ENCODE measurements around a stretch of chr16.

DNA sequence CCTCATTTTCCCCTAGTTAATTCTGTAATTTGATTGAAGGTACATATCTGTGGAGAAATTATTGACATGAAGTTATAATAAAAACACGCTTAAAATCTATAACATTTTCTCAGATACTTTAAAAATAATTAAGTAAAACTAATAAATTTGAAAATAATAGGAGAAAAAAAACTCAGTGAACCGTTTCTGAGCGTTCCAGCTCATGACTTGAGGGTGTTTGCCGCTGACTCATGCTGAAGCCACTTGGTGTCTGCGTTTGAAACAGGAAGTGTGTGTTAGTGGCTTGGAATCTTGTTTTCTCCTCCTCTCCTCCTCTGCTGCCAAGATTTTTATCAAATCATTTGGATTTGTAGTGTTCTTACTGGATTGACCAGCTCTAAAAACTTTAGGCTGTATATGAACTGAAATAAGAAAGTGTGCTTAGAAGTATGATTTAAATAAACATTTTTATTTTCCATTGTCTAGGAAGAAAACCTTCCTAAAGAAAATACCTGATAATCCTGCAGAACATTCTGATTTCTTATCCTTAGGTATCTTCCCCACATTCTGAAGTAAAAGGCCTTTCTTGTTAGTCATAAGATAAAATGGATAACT, 30.7 kb downstream of the USP10 start:
- PRO-cap: unidirectional peak, minus-strand start at position 209 of the sequence

DNA sequence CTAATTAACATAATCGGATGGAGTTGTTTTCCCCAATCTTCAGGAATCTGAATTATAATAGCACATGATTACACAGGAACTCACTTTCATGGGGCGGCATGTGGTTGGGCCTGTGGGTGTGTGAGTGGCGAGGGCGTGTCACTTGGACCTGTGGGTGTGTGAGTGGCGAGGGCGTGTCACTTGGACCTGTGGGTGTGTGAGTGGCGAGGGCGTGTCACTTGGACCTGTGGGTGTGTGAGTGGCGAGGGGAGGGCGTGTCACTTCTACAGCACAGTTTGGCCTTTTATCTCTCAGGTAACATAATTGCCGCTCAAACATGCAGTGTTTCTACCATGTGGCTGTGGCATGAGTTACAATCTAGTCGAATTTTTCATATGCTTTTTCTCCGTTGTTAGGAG, 36.1 kb downstream of the USP10 start:
- PRO-cap: no peak

- PRO-cap: no peak
Measured at GRCh38 chr16:84759928-84760520, 59.8 kb upstream of the CRISPLD2 start.

- PRO-cap: no peak
Measured at GRCh38 chr16:84837681-84837979, 17.8 kb downstream of the CRISPLD2 start.

DNA sequence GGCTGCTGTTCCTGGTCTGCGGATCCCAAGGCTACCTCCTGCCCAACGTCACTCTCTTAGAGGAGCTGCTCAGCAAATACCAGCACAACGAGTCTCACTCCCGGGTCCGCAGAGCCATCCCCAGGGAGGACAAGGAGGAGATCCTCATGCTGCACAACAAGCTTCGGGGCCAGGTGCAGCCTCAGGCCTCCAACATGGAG, 18.6 kb downstream of the CRISPLD2 start:
- PRO-cap: unidirectional peak, plus-strand start at position 90 of the sequence

- PRO-cap: no peak
Measured at GRCh38 chr16:84900365-84900983, 80.7 kb downstream of the CRISPLD2 start.

DNA sequence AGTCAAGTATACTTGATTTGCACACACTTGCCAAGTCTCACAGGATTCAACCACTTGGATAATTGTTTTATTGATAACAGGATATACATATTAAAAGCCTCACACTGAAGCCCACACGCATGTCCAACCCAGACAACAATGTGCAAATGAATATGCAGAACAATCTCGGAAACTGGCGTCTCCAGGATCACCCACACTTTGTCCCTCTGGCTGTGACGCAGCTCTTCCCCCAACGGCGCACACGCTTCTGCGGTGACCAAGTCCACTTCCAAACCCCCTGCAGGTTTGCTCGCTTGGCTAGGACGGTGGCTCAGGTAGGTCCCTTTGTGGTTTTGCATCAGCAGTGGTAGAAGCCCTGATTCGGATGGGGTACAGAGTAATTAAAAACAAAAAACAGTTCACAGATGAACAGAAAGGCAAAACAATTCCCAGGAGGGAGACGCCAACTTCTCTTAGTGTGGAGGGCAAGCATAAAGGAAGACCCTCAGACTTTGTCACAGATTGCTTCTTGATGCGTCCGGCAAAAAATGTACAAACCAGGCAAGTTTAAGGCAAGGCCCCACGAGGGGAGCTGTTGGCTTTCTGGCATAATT, 36.7 kb downstream of the ZDHHC7 start:
- PRO-cap: no peak

DNA sequence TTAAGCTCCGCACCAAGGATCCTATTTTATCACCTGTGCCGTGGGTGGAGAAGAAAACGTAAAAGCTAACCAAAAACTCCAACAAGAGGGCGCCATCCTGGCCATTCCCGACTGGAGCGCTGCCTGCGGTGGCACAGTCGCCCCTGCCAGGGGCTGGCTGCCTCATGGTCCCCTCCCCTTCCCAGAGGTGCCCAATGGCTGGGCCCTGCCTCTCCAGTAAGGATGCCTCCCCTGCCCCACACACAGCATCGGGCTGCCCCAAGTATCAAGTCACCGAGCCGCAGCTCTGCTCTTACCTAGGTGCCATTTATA, 36.3 kb downstream of the ZDHHC7 start:
- PRO-cap: no peak

DNA sequence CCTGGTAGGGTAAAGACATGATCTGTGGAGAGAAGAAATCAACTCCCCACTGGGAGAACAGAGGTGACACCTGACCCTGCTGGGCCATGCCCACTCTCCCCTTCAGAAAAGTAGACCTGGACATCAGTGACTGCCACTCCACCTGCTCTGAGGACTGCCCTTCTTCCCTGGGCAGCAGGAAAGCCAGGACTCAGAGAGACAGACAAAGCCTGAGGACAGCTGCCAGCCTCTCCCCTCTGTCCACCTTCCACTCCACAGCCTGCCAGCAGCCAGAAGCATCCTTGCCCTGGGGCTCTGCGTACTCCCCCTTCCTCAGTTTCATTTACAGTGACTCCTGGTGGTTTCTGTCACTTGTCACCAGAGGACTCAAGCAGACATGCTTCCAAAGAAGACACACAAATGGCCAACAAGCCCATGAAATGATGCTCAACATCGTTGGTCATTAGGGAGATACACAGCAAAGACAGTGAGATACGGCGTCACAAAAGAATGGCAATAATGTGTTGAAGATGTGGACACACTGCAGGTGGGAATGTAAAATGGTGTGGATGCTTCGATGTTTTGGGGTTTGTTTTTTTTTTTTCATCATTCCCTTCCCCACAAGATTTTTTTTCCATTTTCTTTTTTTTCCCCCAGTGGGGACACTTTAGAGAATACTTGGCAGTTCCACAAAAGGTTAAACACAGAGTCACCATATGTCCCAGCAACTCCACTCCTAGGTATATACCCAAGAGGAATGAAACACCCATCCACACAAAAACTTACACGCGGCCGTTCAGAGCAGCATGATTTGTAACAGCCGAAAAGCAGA, 24.3 kb downstream of the ZDHHC7 start:
- PRO-cap: no peak

- PRO-cap: no peak
Measured at GRCh38 chr16:85003024-85003287, 8.4 kb downstream of the ZDHHC7 start.

- PRO-cap: no peak
Measured at GRCh38 chr16:85004245-85004903, 7.0 kb downstream of the ZDHHC7 start.

- PRO-cap: no peak
Measured at GRCh38 chr16:85072497-85073386, 39.5 kb downstream of the CIBAR2 start.

- PRO-cap: no peak
Measured at GRCh38 chr16:85167514-85168037, 55.3 kb upstream of the CIBAR2 start.

GRCh38 chr16:85168568-85169135, 56.4 kb upstream of the CIBAR2 start:
- PRO-cap: no peak

DNA sequence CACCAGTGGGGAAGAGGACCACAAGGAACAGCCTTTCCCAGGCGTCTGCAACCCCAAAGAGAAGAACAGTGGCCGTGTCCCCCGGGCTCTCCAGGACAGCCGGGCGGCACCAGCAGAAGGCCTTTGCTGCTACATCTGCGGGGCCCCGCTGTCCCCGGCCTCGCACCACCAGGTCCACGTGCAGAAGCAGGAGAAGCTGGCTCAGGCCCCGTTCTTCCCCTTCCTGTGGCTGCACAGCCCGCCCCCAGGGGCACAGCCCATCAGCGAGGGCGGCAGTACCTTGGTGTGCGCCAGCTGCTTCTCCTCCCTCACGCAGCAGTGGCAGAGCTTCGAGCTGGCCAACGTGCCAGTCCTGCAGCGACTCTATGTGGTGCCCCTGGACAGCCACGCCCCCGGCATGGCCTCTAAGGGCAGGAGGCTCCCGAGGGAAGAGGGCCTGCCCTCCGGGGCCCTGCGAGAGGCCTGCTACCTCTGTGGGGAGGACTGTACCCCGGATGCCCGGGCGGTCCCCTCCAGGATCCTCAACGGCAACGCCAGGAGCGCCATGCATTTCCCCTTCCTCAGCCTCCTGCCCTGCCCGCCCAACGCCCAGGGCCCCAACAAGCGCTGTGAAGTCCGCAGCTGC, 58.3 kb upstream of the CIBAR2 start:
- PRO-cap: no peak

DNA sequence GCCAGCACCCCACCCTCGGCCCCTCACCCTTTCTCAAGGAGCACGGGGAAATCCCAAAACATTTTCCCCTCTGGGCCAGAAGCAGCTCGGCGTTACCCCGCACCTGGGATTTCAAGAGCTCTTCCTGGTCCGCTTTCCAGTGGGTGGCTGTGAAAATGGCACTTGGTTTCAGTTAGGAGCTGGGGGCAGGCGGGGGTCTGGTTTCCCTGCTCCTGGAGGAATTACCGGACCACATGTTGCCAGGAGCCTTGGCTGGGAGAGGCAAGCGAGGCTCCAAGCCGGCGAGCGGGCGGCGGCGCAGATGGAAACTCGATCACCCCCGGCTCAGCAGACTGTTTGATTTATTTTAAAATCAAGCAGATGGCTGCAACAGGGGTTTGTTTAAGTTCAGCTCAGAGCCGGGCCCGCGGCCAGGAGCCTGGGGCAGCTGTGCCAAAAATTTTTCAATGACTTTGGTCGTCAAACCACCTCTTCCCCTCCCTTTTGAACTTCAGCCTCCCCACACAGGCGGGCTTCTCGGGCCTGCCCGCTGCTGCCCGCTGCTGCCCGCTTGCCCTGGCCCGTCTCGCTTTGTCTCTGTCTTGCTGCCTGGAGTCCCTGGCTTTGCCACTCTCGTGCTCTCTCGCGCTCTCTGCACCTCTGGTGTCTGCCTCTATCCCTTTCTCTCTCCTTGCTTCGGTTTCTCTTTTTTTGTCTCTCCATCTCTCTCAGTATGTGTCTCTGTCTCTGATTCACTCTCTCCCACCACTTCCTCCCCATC, 108.0 kb upstream of the CIBAR2 start:
- PRO-cap: unidirectional peak, minus-strand start at position 567 of the sequence

- PRO-cap: no peak
Measured at GRCh38 chr16:85232336-85232714, 120.1 kb upstream of the CIBAR2 start.

- PRO-cap: no peak
Measured at GRCh38 chr16:85285816-85286500, 173.7 kb upstream of the CIBAR2 start.

- PRO-cap: no peak
Measured at GRCh38 chr16:85307345-85308163, 195.3 kb upstream of the CIBAR2 start.

DNA sequence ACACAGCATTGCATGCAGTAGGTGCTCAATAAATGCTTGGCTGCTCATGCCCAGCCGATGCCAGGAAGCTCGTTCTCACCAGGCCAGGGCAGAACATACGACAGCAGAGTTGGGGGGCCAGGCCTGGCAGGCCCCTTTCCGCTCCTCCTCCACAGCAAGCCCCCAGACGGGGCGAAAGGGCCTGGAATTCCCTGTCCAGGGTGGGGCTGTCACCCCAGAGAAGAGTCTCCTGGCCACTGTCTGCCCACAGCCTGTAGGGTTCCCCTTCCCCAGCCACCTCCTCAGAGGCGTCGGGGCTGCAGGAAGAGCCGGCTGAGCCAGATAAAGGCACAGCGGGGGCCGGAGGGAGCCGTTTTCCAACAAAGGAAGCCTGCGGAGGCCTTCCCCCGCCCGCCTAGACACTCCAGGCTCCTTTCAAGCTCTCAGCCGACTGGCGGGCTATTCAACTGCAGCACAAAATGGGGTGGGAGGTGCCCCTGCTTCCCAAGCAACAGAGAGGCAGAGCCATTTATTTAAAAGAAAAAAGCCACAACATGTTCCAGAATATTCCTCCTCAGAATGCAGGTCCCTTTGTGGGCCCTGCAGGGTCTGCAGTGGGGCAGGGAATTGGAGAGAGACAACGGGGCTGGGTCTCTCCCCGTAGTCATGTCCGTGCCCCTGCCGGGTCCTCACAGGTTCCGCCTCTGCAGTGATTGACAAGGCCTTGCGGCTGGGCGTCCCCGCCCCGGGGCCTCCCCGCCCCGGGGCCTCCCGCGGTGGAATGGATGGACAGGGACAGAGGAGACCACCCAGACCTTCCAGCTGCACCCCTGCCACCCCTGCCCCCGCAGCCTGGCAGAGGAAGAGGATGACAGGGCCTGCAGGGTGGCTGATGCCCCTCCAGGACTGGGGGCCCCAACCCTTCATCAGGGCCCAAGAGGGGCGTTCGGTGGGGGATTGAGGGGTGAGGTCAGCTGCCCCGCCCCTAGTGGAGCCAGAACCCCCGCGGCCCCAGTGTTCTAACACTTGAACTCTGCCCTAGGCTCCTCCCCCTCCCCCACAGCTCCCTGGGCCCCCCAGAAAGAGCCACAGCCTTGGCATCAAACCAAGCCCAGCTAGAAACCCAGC, 216.2 kb upstream of the CIBAR2 start:
- PRO-cap: no peak

Measured in gallbladder (tissue), 1 donor.